HT1080 (cell line): ENCODE data around the gene SGCA.

GRCh38 chr17:50148248-50148427, 2.3 kb downstream of the PPP1R9B start:
RAMPAGE:
- cytosol, long total RNA = no peak
- long total RNA = no peak
- nucleus, long total RNA = no peak

DNA sequence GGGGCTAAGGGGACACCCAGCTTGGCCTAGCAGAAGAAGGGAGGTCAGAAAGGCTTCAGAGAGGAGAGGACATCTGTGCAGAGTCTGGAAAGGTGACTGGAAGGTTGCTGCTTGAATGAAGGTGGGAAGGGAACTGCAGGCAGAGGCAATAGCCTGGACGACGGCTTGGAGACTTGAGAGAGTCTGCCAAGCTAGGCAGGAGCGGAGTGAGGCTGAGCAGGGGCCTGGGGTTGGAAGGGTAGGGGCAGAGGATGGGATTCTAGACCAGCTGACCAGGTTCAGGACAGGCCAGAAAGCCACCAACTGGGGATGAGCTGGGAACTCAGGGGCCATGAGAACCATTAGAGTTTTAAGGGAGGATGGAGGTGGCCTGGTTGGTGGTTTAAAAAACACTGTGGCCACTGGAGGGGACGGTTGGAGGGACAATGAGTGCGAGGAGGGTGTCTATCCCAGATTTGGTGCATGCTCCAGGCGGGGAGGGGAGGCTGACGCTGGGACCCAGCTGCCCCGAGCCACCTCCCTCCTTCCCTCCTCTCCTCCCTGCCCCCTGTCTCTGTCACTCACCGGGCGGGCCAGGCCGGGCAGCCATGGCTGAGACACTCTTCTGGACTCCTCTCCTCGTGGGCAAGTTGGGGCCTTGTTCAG, at the start of gene SGCA:
Gene SGCA (plus strand): TSS at position 552 of the 645 bp plus-strand sequence.
RAMPAGE:
- cytosol, long total RNA = no peak
- long total RNA = no peak
- nucleus, long total RNA = no peak

RAMPAGE:
- cytosol, long total RNA = no peak
- long total RNA = no peak
- nucleus, long total RNA = no peak
Observed at GRCh38 chr17:50186229-50187396, 14.8 kb downstream of the COL1A1 start.

DNA sequence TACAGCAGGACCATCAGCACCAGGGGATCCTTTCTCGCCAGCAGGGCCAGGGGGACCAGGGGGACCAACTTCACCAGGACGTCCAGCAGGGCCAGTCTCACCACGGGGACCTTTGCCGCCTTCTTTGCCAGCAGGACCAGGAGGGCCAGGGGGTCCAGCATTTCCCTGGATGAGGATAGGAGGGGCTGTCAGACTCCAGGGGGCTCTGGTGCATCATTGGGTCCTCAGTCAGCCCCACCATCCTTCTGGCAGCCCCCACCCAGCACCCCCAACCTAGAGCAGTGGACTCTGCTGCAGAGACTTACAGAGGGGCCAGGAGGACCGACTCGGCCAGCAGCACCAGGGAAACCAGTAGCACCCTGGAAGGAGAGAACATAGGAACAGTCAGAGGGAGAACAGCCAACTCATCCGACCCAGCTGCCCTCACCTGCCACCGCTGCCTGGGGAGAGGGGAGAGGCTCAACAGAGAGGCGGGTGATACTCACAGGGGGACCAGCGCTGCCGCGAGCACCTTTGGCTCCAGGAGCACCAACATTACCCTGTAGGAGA, 12.0 kb downstream of the COL1A1 start:
RAMPAGE:
- cytosol, long total RNA = no peak
- long total RNA = no peak
- nucleus, long total RNA = no peak

GRCh38 chr17:50276655-50277238, 2.5 kb downstream of the TMEM92 start:
RAMPAGE:
- cytosol, long total RNA = no peak
- long total RNA = no peak
- nucleus, long total RNA = no peak

RAMPAGE:
- cytosol, long total RNA = no peak
- long total RNA = no peak
- nucleus, long total RNA = no peak
Observed at GRCh38 chr17:50289338-50289676, 15.0 kb downstream of the TMEM92 start.

GRCh38 chr17:50463679-50464690, 4.7 kb downstream of the CHAD start:
RAMPAGE:
- cytosol, long total RNA = no peak
- long total RNA = no peak
- nucleus, long total RNA = no peak

DNA sequence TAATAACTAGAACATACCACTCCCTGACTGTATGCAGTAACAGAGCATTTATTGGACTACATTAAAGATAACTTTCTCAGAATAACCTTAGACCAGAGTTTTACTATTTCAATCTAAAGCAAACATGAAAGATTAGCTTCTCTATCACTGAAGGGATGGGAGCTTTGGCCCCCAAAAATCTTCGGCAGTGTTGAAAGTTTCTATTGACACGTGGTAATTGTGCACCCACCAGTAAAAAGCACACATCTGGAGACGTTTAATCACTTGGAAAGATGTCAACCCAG, 5.1 kb downstream of the MYCBPAP start:
RAMPAGE:
- cytosol, long total RNA = no peak
- long total RNA = no peak
- nucleus, long total RNA = no peak

DNA sequence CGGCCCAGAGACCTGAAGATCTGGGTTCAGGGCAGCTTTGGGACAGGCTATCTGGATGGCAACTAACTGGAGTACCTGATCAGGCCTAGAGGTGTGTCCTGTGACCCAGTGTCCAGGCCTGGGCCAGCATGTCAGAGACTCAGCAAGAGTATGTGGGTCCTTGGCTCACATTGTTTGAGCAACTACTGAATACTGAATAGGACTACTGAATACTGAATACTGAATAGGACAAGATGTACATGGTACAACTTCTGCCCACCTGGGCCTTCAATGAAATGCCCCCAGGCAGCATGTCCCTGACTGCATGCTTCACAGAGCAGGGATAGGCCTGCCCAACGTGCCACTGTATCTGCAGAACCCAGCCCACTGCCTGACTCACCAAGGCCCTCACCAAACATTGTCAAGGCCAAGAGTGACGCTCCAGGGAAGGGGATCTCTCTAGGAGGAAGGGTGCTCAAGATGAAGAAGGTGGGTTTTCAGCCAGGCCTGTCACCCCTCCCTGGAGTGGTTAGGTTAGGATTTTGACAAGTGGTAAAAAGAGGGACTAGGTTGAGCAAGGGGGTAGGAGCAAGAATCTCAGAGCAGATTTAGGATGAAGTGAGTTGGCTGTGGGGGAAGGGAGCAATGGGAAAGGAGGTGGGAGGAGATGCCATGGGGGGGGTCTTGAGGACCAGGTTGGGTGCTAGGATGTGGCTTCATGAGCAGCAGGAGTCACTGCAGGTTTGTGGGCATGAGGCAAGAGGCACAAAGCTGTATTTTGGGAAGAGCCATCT, 8.7 kb downstream of the ABCC3 start:
RAMPAGE:
- cytosol, long total RNA = no peak
- long total RNA = no peak
- nucleus, long total RNA = no peak

DNA sequence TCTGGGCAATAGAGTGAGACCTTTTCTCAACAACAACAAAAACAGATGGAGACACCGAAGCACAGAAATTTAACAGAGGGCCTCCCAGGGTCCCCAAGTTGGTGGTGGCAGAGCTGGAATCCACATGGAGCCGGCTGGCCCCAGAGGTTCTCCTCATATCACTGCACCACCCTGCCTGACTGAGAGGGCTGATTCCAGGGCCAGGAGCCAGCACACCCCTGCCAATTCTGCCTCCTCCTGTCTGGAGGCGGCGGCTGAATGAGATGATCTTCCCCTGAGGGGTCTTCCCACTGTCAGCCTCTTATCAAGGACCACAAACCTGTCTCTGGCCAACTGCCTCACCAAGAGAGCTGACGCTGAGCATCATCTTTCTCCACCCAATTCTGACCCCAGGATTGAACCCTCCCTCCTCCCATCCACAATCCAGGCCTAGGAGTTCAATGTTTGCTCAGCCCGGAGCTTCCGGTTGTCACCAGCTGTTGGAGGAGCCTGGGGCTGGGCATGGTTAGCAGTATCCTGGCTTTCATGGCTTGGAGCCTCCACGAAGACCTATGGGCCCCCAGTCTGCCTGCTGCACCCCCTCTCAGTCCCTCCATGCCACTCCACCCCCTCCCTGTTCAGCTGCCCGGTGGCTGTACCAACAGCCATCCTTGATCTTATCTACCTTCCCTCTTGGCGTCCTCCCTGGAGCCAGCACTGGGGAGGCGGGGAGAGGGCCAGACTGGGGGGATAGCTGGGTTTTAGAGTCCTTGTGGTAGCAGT, 25.5 kb downstream of the ABCC3 start:
RAMPAGE:
- cytosol, long total RNA = no peak
- long total RNA = no peak
- nucleus, long total RNA = no peak

DNA sequence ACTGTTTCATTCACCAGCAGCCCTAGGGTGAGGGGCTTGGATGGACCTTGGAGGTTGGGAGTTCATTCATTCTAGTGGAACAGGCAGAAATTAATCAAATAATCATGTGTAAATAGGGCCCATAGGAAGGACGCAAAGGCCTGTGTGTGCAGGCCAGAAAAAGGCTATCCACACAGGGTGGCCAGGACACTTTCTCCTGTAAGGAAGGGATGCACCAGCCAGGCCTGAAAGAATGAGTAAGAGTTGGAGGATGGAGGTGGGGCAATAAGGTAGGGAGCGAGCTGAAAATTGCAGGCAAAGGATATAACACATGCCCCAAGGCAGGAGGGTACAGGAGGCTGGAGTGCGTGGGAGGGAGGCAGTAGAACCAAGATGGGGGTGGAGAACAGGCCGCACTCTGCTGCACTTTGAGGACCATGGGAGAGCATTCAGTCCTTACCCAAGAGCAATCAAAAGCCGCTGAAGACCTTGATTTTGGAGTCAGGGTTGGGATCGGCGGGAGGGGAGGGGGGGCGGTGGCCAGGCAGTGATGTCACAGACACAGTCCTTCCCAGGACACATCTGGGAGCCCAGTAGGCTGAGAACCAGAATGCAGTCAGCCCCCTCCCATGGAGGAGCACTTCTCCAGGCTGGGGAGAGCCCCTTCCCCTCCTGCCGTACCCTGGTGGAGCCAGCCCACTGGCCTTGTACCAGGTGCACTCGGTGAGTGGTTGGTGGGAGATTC, 17.7 kb downstream of the ANKRD40 start:
RAMPAGE:
- cytosol, long total RNA = no peak
- long total RNA = no peak
- nucleus, long total RNA = no peak

GRCh38 chr17:50738615-50739495, 19.5 kb downstream of the LUC7L3 start:
RAMPAGE:
- cytosol, long total RNA = no peak
- long total RNA = no peak
- nucleus, long total RNA = no peak

GRCh38 chr17:50834420-50835442, 655 bp upstream of the WFIKKN2 start:
RAMPAGE:
- cytosol, long total RNA = no peak
- long total RNA = no peak
- nucleus, long total RNA = no peak

RAMPAGE:
- cytosol, long total RNA = no peak
- long total RNA = no peak
- nucleus, long total RNA = no peak
Observed at GRCh38 chr17:50853042-50853671, 13.0 kb downstream of the TOB1 start.

DNA sequence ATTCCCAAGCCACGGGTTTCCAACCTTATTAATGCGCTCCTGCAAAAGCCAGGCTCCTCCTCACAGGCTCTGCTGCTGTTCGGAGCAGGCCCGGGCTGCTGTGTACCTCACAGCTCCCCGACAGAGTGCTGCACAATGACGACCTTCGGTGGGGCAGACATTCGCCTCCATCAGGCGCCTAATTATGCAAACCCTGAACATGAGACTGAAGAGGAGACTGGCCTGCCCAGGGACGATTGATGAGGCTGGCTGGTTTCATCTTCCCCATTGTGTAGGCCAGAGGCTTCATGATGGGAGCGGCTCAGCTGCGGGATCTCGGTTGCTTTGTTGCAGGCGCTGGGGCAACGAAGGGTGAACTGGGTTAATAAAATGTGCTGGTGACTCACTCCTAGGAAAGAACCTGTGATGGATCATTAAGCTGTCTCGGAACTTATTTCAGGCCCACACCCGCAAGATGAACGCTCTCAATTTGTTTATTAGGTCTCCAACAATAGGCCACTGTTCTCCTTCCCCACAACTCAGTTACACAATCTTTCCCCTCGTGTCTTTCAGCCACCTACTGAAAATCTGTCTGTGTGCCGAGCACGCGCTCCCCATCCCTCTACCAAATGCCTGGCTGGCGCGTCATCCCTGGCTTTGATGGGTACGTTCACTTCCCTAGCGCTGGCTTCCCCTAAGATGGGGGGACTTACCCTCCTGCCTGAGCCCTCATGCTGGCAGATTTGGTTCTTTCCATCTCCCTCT, 27.2 kb upstream of the TOB1 start:
RAMPAGE:
- cytosol, long total RNA = no peak
- long total RNA = no peak
- nucleus, long total RNA = no peak

DNA sequence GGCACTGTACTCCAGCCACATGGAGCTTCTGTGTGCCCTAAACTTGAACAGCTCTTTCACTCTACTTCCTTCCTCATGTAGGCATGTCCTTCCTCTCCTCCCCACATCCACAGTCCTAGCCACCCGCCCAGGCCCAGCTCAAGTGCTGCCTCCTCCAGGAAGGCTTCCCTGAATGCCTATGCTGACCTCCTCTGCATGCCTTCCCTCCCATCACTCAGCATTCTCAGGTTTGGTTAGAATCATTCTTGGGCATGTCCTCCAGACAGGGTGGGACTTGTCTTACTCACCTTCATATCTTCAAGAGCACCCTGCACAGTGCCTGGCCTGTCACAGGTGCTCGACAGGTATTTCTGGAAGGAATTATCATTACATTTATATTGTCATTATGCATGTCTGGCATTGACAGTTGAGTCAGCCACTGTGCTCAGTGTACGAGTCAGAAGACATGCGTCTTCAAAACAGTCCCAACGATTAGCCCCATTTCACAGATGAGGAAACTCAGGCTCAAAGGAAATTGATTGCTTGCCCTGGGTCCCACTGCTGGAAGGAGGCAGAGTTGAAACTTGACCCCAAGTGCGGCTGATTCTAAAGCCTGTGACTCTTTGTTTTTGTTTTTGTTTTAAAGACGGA, 42.2 kb upstream of the TOB1 start:
RAMPAGE:
- cytosol, long total RNA = no peak
- long total RNA = no peak
- nucleus, long total RNA = no peak

RAMPAGE:
- cytosol, long total RNA = no peak
- long total RNA = no peak
- nucleus, long total RNA = no peak
Observed at GRCh38 chr17:50918790-50919384, 52.7 kb upstream of the TOB1 start.

DNA sequence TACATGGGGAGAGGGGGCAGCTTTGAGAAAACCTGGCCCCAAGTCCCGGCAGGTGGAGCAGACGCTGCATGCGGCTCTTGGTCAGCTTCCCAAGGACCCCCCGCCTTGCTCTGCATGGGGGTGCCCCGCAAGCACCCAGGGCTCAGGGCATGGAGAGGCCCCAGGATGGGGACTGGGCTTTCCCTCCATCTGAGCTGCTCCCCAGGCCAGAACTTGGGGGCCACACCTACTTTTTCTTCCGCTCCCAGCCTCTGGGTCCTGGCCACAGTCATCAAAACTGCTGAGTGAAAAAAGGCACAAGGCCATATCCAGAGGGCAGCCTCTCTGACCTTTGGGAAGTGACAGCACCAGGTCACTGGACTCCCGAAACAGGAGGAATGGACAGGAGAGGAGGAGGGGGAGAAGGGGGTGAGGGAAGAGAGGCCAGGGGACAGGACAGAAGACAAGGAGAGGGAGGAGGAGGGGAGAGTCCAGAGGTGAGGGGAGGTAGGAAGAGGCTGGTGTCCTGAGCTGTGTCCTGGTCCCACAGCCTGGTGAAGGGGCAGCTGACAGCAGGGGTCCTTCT, 73.6 kb upstream of the TOB1 start:
RAMPAGE:
- cytosol, long total RNA = no peak
- long total RNA = no peak
- nucleus, long total RNA = no peak

DNA sequence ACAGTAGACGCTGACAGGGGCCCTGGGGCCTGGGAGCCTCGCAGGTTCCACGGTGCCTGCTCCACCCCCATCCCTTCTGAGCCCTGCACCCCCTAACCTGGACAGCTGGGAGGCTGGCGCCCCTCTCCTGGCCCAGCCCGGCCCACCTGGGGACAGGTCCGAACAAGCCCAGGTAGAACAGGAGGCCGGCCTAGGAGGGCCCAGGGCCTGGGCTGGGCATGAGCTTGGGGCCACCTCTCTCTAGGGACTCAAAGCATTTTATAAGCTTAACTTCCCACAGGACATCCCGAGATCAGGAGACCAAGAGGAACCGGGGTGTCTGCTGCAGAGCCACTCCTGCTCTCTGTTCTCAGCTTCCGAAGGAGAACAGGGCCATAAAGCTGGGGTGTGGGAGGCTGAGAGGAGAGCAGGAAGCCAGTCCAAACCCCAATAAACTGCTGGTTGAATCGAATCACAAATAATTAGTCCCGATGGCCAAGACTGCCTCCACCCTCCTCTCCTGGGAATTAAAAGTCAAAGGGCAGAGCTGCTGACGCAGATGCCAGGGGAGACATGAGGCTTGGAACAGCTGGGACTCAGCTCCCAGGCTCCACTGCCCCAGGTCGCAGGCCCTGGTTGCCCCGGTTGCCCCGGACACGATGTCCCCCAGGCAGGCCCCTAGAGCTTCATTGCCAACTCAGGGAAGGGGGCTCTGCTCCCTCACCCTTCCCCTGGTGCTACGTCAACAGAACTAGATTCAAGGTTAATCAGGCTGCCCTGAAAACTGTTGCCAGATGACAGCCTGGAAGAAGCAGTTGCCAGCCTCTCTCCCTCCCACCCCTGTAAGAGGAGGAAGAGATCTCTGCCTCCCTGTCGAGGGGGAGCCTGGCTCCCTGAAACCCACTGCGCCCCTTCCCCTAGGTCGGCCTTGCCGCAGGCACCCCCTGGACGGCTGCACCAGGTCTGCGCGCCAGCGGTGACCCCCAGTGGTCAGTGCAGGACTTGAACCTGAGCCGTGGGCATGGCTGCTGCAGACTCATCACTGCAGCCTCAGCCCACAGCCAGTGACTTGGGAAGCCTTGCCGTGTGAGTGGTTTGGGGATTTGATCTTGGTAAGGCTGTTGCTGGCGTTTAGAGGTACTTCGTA, 83.8 kb upstream of the TOB1 start:
RAMPAGE:
- cytosol, long total RNA = no peak
- long total RNA = no peak
- nucleus, long total RNA = no peak

RAMPAGE:
- cytosol, long total RNA = no peak
- long total RNA = no peak
- nucleus, long total RNA = no peak
Observed at GRCh38 chr17:51080419-51080768, 40.3 kb downstream of the SPAG9 start.